Adrenal gland (tissue), 7 donors: ENCODE data around the genes H3-3B and EVPL.

DNA sequence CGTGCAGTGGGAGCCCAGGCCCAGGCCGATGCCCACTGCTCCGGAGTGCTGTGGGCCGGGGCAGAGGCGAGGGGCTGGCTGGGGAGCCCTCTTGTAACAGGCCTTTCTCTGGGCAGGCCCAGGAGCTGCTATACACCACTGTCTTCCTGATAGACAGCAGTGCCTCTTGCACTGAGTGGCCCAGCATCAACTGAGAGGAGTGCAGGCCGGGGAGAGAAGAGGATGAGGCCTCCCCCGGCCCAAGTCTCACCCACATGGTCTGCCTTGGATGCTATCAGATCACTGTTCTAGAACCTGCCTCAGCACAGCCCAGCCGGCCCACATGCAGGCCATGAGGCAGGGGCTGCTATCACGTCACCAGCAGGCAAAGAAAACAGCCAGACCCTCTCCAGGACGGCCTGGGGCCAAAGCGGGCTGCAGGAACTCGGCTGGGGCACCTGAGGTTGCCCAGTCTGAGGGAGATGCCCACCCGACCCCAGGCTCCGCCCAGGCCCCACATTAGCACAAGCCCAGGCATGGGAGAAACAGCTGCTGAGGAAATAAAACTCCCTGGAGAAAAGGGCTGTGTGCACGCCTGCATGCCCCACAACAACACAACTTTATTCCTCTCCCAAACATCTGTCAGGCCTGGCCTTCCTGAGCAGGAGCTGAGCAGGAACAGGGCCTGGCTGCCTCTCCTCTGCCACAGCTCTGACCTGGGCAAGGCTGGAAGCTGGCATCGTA, 6.8 kb upstream of the SMIM5 start:
- PRO-cap, 3 experiments: no peak in any of the 3 experiments
- RAMPAGE, long total RNA, 4 experiments: no peak in any of the 4 experiments
- RRBS: no CpG with 5 or more reads among the region's 16 CpGs

DNA sequence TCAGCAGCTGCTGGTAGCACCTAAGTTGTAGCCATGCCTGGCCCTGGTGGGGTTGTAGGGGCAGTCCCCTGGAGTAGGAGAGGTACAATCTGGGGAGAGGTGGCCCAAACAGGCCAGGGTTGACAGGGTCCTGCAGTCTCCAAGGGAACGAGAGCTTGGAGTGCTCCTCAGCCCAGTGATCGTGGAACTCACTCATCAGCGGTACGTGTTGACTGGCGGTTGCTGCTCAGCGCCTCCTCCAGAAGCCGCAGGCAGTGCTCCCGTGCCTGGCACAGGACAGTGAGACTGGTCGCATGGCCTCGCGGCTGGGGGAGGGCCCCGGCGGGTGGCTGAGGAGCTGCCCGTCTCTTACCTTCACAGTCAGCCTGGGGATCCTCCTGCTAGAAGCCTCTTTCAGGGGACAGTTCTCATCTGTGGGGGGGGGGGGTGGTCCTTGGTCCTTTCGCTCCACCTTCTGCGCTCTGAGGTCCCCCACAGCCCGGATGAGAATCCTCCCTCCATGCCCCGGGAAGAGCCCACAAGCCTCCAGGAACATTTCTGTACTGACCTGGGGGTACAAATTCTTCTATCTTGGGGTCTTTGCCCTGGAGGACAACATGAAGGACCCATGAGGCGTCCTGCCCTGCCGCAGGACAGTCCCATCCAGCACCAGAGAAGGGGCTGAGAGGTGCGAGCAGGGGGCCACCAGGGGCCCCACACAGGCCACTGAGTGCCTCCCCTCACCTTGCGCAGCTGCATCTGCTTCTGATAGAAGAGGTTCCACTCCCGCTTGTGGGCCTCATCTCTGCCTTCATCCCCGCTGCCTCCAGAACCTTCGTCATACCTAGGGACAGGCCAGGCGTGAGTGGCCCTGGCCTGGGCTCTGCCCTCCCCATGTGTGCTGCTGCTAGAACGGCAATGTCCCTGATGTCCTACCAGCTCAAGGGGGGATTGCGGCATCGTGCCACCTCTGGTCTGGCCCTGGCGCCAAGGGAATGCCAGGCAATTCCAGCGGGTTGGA, 2.5 kb upstream of the SMIM5 start:
- PRO-cap, 3 experiments: no peak in any of the 3 experiments
- RAMPAGE, long total RNA, 4 experiments: no peak in any of the 4 experiments
- RRBS: no CpG with 5 or more reads among the region's 31 CpGs

DNA sequence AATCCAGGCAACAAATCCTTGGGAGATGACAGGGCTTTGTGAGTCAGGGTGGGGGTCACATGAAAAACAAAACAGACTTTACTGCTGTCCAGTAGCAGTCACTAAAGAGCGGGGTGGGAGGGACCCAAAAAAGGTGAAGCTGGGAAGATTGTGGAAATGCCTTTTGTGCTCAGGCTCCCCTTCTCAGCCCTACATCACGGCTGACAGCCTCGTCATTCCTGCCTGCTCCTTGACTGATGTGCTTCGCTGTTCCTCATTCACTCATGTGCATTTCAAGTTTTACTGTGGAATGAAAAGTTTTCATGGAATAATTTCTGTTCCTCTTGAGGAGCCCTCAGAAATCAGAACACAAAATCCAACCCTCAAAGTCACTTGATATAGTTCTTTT, 6.5 kb downstream of the SAP30BP start:
- PRO-cap, 3 experiments: no peak in any of the 3 experiments
- RAMPAGE, long total RNA, 4 experiments: no peak in any of the 4 experiments
- RRBS: no CpG with 5 or more reads among the region's 4 CpGs

DNA sequence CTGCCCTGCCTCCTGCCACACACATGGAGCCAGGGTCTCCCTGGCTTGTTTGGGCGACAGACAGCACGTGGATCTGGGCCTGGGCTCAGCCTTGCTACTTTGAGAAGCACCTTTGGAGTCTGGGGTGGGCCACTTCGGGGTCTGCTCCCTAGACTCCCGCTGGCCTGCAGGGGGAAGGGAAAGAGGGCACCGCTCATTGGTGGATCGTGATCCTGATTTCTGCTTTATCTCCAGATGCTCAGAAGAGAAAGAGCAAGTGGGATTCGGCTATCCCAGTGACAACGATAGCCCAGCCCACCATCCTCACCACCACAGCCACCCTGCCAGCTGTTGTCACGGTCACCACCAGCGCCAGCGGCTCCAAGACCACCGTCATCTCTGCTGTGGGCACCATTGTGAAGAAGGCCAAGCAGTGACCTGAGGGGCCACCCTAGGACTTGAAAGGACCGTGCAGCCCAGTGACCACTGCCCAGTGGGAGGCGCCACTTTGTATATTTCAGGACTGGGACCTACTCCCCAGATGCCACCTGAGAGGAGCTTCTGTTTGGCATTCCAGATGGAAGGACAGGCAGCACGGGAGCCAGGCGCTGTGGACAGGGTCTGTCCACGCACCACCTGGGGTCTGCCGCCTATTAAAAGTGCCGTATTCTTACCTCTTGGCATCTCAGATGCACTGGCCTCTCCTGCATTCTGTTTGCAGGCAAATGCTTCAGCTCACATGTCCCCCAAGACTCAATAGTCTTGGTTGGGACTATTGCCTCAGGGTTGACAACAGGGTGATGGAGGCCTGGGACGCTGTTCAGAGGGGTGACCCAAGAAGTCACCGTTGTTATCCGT, 14.9 kb upstream of the ITGB4 start:
- PRO-cap, 3 experiments: no peak in any of the 3 experiments
- RAMPAGE, long total RNA, 4 experiments: no peak in any of the 4 experiments
- RRBS: no CpG with 5 or more reads among the region's 22 CpGs

- PRO-cap, 3 experiments: peak in 3 of 3 experiments; most common minus-strand start chr17:75779779 (in 3)
- RAMPAGE, long total RNA, 4 experiments: start-site peak on the minus strand in 3 of 4 experiments, at chr17:75779772-75779781 at its widest, 1,669 to 22,410 reads per replicate
- RRBS: no CpG with 5 or more reads among the region's 37 CpGs
Observed at GRCh38 chr17:75779656-75780010, at the start of gene H3-3B. Gene H3-3B, minus strand, starts transcription at chr17:75779779.

GRCh38 chr17:75835236-75835514, 9.0 kb downstream of the UNC13D start:
- PRO-cap, 3 experiments: no peak in any of the 3 experiments
- RAMPAGE, long total RNA, 4 experiments: no peak in any of the 4 experiments
- RRBS: 29% methylated on average over 2 of the region's 14 CpGs

DNA sequence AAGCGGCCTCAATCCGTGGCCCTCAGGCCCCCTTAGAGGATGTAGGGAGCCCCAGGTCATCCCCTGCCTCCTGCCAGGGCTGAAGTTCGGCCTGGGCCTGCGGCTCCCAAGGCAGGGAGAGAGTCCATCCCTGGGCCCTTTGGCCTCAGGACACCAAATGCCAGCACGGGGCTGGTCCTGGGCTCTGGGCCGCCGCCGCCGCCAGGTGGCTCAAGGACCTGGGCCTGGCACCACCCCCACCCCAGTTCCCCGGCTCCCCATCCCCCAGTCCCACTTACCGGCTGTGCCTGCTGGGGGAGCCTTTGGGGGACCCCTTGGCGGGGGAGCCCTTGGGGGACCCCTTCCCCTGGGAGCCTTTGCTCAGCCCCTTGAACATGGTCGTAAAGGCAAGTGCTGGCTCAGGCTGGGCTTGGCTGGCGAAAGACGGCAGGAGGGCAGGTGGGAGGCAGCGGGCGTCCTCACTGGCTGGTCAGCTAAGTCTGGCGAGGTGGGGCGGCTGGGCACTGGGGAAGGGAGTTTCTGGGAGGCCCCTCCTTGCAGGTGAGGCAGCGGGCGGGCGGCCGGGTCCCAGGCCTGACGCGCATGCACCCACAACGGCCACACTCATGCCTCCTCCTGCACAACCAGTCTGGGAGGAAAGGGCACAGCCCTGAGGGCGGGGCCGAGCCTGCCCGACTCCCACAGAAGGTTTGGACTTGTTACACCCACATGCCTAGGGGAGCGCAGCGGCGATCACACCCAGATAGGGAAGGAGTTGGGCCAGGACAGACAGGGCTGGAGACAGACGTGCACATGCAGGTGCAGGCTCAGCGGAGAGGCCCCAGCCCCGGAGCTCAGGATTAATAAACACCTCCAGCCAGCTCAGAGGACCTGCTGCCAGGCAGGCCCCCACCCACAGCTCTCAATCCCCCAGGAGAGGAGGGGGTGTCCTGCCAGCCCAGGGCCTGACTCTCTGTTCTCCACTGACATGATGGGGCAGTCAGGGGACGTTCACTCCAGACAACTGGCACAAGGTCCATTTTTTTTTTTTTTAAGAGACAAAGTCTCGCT, at the start of gene EVPL:
TSS of gene EVPL (minus strand) at position 484 of the 1,050 bp plus-strand sequence.
- PRO-cap, 3 experiments: no peak in any of the 3 experiments
- RAMPAGE, long total RNA, 4 experiments: no peak in any of the 4 experiments
- RRBS: no CpG with 5 or more reads among the region's 37 CpGs

DNA sequence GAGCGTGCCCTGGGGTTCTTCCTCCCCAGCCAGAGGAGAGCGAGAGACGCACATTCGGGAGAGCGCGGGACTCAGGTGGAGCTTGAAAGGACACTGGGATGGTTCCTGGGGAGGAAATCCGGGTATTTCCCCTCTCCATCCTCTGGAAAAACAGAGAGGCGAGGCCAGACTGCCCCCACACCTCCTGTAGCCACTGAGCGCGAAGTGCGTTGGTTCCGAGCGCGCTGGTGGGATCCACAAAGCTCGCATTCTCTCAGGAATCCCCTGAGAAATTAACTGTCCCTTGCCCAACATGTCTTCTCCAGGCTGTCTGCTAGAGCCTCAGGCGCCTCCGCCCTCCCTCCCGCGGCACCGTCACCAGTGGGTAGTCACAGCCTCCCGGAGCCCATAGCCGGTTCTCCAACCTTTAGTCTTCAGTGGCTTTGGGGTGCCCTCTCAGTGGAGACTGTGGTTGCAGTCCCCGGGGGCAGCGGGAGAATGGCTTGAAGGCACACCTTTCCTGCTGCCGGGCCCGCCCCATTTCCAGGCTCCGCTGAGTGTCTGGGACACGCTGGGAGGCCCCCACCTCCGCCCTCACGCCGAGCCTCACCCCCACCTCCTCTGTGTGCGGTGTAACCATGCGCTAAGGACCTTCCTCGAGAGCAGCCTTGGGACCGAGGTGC, 1.5 kb downstream of the GALR2 start:
- PRO-cap, 3 experiments: no peak in any of the 3 experiments
- RAMPAGE, long total RNA, 4 experiments: no peak in any of the 4 experiments
- RRBS: 13% methylated on average over 2 of the region's 35 CpGs

DNA sequence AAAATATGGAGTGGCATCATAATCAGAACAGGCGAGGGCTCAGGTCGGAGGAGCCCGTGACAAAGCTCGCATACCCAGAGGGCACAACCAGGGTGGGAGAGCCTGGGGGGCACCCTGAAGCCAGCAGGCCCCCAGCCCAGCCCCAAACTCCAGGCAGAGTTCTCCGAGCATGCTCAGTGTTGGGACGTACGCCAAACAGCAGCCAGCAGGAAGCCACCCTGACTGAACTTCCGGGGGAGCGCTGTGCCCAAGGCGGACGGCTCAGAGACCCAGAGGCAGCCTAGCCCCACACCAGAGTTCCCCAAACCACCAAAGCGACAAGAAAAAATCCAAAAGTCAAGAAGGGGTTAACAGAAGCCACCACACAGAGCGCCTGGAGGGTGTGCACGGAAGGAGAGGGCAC, 12.1 kb downstream of the EXOC7 start:
- PRO-cap, 3 experiments: no peak in any of the 3 experiments
- RAMPAGE, long total RNA, 4 experiments: no peak in any of the 4 experiments
- RRBS: no CpG with 5 or more reads among the region's 14 CpGs

- PRO-cap, 3 experiments: no peak in any of the 3 experiments
- RAMPAGE, long total RNA, 4 experiments: no peak in any of the 4 experiments
- RRBS: 11% methylated on average over 9 of the region's 34 CpGs
Observed at GRCh38 chr17:76131979-76133085, 8.7 kb downstream of the FOXJ1 start.

DNA sequence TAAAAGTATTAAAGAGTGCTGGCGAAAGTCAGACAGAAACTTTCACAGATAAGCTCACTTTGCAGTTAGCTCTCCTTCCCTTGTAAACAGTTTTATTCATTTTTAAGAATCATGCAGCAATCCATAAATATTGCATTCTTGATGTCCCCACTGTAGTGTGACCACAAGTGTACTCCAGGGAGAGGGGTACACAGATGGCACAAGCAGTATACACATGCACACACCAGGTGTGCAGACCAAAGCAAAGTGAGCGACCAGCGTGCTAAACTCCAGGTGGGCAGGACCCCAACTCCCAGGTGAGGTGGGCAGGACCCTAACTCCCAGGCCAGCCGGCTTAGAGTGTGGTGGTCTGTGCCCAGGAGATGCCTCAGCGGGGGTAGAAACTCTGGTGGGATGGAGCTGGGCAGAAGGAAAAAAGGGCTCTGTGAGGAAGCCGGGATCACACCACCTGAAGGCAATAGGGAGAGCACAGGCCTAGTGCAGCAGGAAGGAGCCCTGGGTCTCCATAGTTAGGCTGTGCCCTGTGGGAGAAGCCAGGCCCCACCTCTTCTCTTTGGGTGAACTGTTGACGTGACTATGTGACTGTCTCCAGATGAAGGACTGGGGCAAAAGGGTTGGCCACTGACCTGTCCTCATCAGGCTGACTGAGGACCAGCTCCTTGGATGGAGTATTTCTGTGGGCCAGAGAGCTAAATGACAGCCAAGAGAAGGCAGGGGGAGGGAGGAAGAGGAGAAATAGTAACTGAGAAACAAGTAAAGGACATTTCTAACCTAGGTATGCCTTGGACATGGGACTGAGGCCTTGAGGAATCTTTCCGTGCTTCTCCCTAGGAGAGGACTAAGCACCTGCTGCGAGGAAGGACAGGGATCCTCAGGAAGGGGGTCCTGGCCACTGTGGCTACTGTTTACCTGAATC, 1.6 kb upstream of the FOXJ1 start:
- PRO-cap, 3 experiments: no peak in any of the 3 experiments
- RAMPAGE, long total RNA, 4 experiments: no peak in any of the 4 experiments
- RRBS: 83% methylated on average over 1 of the region's 9 CpGs

DNA sequence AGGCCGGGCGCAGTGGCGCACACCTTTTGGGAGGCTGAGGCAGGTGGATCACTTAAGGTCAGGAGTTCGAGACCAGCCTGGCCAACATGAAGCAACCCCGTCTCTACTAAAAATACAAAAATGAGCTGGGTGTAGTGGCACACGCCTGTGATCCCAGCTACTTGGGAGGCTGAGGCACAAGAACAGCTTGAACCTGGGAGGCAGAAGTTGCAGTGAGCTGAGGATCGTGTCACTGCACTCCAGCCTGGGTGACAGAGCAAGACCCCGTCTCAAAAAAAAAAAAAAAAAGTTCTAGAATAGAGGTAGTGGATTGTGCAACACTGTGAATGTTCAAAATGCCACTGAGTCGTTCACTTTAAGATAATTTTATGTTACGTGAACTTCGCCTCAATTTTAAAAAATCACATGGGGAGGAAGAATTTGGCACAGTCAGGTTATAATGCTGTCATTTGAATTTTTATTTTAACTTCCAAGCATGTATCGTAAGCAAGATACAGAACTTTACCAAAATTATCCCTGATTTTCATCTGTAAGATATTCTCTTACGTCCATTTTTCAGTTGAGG, 18.1 kb downstream of the RNF157 start:
- PRO-cap, 3 experiments: no peak in any of the 3 experiments
- RAMPAGE, long total RNA, 4 experiments: no peak in any of the 4 experiments
- RRBS: no CpG with 5 or more reads among the region's 13 CpGs

DNA sequence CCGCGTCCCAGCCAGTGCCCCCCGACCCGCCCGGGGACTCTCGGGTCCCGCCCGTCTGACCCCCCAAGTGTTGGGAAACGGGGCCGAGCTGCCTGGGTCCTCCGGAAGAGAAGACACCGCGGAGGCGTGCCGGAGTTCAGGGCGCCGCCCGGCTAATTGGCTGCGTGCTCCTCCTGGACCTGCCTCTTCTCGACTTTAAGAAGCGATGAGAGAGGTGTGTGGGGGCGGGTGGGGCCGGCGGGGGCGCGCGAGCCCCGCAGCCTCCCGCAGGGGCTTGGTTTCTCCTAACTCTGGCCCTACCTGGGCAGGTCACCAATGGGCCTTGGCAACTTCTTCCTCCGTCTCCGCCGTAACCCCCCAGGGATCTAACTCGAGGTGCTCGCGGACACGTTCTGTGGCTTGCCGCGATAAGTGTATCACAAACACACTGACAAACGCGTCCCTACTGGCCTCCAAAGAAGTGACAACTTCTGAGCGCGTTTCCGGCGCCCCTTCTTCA, 1.0 kb upstream of the SPHK1 start:
- PRO-cap, 3 experiments: peak in 1 of 3 experiments; most common plus-strand start position 331 of the sequence (in 1); most common minus-strand start position 191 of the sequence (in 1)
- RAMPAGE, long total RNA, 4 experiments: no peak in any of the 4 experiments
- RRBS: 1% methylated on average over 18 of the region's 44 CpGs

GRCh38 chr17:76383815-76384172, 615 bp upstream of the SPHK1 start:
- PRO-cap, 3 experiments: no peak in any of the 3 experiments
- RAMPAGE, long total RNA, 4 experiments: no peak in any of the 4 experiments
- RRBS: under 1% methylated on average over 14 of the region's 36 CpGs

GRCh38 chr17:76521184-76521586, 16.3 kb downstream of the CYGB start:
- PRO-cap, 3 experiments: no peak in any of the 3 experiments
- RAMPAGE, long total RNA, 4 experiments: no peak in any of the 4 experiments
- RRBS: 74% methylated on average over 3 of the region's 8 CpGs

DNA sequence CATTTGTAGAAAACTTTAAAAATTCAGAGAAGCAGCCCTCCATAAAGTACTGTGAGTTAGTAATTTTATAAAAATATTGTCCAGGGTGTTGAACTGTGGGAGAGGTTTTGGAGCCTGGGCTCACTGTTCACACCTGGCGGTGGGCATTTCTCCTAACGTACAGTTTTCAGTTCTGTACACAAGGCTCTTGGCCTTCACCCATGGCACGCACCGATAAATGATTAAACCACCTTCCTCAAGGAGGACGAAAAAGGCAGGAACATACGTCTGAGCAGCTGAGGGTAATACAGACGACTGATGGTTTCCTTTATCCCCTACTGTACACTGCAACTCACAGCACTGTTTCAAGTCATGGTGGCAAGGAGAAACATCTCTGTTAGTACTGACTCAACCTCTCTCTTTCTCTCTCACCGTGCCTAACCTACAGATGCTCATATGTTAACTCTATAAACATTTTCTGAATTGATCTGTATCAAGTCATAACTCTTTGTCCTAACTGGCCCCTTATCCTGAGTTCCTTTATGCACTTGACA, 1.5 kb upstream of the ST6GALNAC1 start:
- PRO-cap, 3 experiments: no peak in any of the 3 experiments
- RAMPAGE, long total RNA, 4 experiments: no peak in any of the 4 experiments
- RRBS: no CpG with 5 or more reads among the region's 8 CpGs

DNA sequence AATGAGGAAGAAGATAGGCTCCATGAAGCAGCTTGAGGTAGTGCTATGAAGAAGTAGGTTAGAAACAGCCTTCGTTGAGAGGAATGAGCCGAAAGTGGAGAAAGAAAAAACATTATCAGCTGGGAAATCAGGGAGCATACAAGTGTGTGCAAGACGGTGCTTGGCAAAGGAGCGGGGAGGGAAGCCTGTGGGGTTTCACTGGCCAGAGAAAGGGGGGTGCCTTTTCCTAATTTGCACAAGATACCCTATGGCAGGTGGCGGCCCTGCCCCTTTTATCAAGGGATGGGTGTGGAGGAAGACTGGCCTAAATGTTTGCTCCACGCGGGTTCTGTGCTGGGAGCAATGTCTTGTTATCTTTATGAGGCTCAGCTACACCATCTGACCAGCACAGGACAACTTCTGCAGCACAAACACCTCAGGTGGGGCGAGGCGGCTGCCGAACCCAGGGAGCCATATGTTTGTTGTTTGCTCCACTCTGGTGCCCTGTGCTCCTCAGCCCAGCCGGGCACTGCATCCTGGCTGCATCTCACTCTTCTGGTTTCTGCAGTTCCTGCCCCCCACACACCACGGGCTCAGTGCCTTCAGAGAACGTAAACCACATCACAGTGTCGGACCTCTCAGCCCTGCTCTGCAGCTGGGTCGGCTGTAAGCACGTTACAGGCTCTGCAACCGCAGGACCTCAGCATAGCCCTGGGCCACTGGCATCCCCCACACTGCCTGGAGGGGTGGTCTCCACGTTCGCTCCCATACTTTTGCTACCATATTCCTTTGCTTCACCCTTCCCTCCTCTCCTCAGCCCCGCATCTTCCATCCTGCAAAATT, 32.5 kb downstream of the MXRA7 start:
- PRO-cap, 3 experiments: no peak in any of the 3 experiments
- RAMPAGE, long total RNA, 4 experiments: no peak in any of the 4 experiments
- RRBS: no CpG with 5 or more reads among the region's 20 CpGs

- PRO-cap, 3 experiments: peak in 3 of 3 experiments; most common plus-strand start chr17:76726085 (in 3); most common minus-strand start chr17:76725942 (in 3)
- RAMPAGE, long total RNA, 4 experiments: start-site peak on the plus strand in 3 of 4 experiments, at chr17:76726001-76726086 at its widest, 45 to 226 reads per replicate
- RRBS: no CpG with 5 or more reads among the region's 22 CpGs
Observed at GRCh38 chr17:76725841-76726187, 592 bp downstream of the JMJD6 start.

DNA sequence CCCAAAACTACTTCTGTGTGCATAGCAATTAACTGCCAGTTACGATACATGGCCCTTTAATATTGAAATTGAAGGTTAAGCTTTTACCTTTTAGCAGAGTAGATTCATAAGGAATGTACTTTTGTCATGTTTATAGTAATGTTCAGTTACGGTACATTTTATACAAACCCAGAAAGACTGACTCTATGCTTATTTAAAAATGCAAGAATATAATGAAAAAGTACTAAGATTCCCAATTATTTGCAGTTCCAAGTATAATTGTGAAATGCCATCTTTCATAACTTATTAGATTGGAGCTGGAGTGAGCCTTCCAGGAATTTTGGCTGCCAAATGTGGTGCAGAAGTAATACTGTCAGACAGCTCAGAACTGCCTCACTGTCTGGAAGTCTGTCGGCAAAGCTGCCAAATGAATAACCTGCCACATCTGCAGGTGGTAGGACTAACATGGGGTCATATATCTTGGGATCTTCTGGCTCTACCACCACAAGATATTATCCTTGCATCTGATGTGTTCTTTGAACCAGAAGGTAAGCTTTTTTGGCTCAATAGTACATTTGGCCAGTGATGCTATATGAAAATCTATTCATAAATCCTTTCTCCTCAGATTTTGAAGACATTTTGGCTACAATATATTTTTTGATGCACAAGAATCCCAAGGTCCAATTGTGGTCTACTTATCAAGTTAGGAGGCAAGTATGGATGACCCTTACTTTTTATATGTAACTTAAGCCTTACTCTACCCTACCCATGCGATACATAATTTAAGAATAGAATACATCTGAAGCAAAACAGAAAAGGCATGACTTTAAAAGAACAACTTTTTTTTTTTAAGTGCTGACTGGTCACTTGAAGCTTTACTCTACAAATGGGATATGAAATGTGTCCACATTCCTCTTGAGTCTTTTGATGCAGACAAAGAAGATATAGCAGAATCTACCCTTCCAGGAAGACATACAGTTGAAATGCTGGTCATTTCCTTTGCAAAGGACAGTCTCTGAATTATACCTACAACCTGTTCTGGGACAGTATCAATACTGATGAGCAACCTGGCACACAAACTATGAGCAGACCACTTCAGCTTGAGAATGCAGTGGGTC, 4.1 kb downstream of the SRSF2 start:
- PRO-cap, 3 experiments: no peak in any of the 3 experiments
- RAMPAGE, long total RNA, 4 experiments: no peak in any of the 4 experiments
- RRBS: no CpG with 5 or more reads among the region's 4 CpGs

DNA sequence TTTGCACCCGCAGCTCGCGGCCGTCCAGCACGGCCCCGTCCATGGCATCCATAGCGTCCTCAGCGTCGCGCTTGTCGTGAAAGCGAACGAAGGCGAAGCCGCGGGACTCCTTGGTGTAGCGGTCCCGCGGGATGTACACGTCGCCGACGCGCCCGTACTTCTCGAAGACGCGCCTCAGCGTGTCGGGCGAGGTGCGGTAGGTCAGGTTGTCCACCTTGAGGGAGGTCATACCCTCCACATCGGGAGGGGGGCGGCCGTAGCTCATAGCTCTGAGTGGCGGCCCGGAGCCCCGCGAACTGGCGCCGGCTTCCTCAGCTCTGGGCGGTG, 272 bp downstream of the SRSF2 start:
- PRO-cap, 3 experiments: peak in 1 of 3 experiments; most common plus-strand start position 165 of the sequence (in 1); most common minus-strand start position 52 of the sequence (in 1)
- RAMPAGE, long total RNA, 4 experiments: no peak in any of the 4 experiments
- RRBS: no CpG with 5 or more reads among the region's 42 CpGs